Calu3 (cell line): ENCODE measurements around a stretch of chr2.

- PRO-cap: no peak
These were observed 21.4 kb downstream of the DDX18 start for GRCh38 chr2:117835685-117836531.

DNA sequence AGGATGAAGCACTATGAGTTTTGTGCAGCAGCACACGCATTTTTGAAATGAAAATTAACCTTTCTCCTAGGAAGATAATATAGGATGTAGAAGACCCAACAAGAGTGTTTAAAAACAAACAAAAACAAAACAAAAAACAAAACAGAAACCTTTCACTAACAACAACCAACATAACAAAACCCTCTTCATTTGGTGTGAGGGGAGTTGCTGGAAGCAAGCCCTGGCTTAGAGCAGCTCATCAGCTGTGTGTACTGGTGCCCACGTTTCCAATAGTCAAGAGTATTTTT, 134.3 kb downstream of the INSIG2 start:
- PRO-cap: no peak

GRCh38 chr2:118642463-118642775, 205.0 kb downstream of the EN1 start:
- PRO-cap: no peak

GRCh38 chr2:118913820-118914235, 28.2 kb upstream of the MARCO start:
- PRO-cap: no peak

GRCh38 chr2:118954264-118955352, 12.6 kb downstream of the MARCO start:
- PRO-cap: no peak

DNA sequence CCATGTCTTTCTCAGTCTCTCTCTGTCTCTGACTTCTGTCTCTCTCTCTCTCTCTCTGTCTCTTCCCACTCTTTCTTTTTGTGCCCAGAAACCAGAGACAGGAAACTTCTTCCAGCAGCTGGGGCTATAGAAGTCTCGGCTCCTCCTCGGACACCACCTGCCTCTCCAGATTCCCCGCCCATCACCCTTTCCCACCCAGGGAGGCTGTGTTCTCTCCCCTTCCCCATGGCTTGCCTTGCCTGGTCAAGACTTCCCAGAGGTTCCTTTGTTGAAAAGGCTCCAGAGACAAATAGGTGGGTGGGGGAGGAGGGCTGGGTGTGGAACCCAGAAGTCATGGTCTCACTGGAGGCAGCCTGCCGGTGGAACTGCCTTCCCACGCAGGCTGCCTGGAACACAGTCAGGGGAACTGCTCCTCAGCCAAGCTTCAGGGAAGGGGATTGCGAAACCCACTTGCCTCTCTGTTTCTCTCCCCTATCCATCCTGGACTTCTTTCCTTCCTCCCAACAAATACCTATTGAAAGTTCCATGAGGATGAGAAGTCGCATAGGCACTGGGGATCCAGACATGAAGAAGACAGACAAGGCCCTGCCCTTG, 31.5 kb downstream of the MARCO start:
- PRO-cap: no peak

GRCh38 chr2:118989336-118989821, 47.4 kb downstream of the MARCO start:
- PRO-cap: no peak

- PRO-cap: no peak
These were observed 9.9 kb downstream of the STEAP3 start for GRCh38 chr2:119233460-119234081.

DNA sequence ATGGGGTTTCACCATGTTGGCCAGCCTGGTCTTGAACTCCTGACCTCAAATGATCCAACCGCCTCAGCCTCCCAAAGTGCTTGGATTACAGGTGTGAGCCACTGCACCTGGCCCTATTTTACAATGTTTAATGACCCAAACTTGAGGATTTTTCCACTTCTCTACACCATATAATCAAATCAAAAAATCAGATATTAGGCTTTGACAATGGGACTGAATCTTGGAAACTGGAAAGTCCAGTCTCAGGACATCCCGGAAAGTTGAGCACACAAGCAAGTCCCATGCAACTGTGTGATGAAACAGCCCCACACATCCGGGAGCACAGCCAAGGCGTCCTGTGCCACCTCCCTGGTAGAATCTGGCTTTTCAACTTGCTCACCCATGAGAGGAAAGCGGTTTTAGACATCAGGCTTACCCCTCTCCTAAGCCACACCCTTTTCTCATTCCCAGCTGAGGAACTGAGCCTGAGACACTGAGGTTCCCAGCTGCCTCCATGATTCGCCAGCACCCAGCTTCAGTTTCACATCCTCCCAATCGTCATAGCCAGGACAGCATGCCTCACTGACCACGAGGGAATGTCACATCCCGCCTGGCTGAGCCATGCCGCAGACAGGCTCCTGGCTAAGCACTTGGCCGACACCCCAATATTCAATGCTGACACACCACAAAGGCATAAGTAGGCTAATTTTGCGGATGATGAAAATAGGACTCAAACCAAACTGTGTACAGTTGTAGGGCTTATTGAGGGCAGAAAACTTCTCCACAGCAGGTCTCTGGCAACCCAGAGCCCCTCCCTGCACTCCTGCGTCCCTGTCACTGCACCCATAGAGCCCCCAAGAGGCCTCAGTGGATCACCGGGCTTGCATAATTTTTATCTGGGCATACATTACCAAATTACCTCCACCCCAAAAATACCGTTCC, 60.3 kb downstream of the STEAP3 start:
- PRO-cap: bidirectional peak, plus-strand start at position 443 of the sequence, minus-strand start at position 368 of the sequence; unidirectional peak, minus-strand start at position 516 of the sequence

- PRO-cap: no peak
These were observed 29.1 kb upstream of the TMEM37 start for GRCh38 chr2:119402605-119402963.

DNA sequence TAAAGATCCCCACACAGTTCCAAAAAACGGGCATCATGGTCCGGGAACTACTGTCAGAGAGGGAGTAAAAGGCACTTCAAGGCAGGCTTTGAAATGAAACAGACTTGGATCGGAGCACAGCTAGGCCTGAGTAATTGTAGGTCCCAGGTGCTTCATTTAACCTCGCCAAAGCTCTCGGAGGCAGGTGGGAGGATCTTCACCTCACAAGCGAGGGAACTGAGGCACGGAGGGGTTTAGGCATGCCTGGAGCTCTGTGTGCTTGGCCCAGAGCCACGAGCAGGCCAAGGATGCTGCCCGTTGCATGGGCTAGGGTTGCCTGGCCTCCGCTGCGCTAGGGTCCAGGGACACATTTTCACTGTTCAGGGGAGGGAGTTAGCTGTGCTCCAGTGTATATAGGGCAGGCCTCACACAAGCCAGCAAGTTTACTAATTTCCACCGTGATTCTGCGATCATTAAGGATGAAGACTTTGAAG, 11.2 kb downstream of the TMEM37 start:
- PRO-cap: no peak

GRCh38 chr2:120254104-120254584, 1.5 kb downstream of the RALB start:
- PRO-cap: no peak

- PRO-cap: no peak
These were observed 49.8 kb downstream of the INHBB start for GRCh38 chr2:120395641-120396286.

GRCh38 chr2:120481352-120481949, 135.5 kb downstream of the INHBB start:
- PRO-cap: no peak

DNA sequence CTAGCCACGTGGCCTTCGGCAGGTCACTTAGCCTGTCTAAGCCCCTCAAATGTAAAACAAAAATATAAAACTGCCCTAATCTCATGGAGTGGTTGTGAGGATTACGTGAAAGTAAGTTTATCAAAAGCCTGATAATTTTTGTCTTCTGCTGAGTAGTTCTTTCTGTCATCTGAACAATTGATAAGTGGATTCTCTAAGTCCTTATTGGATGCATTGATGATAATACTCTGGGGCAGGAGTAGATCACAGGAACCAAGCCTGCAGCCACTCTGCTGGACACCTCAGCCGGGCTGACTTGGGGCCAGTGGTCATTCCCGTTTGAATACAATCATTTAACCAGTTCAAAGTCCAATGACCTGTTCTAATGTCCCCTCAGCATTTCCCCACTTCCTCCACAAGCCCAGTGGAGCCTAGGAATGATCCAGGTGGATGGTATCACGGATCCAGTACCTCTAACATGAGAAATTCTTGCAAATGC, 170.6 kb downstream of the INHBB start:
- PRO-cap: no peak

DNA sequence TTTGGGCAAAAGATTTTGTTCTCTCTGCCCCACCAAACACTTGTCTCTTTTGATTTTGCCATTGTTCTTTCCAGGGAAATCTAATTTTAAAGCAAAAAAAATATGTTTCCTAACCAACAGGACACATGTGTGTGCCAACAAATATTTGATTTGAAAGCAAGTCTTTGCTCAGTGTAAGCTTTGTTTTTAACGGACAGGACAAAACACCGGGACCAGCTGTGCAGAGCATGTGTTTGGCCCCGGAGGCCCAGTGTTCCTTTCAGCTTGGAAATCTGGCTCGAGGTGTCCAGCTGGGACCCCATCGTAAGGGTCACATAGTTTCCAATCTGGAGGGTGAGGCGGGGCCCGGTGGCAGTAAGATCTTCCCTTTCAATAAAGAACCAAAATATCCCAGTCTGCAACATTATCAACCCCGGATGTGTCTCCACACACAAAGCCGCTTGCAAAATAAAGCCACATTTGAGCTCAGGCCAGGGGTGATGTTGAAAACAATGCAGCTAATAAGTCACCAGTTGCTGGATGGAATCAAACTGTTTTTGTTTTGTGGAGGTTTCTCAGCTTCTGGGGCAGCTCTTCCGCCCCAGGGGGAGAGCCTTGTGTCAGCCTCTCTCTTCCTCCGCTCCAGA, 138.7 kb upstream of the GLI2 start:
- PRO-cap: no peak

- PRO-cap: no peak
These were observed 13.0 kb upstream of the GLI2 start for GRCh38 chr2:120722475-120723167.

GRCh38 chr2:120734851-120735365, 760 bp upstream of the GLI2 start:
- PRO-cap: no peak

DNA sequence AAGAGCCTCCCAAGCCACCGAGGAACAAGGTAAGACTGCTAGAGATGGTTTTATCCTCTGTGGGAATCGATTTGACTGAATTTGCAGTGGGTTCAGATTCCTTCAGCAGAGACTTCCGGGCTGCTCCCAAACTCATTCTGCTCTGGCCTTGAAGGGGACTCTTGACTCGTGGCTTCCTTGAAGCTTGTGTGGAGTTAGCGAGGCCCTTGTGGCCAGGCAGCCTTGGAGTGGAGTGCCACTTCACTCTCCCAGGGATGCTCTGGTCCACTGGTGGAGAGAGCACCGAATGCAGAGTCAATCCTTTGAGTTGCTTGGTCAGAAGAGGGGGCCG, 3.0 kb downstream of the GLI2 start:
- PRO-cap: no peak

- PRO-cap: no peak
These were observed 176.6 kb downstream of the GLI2 start for GRCh38 chr2:120912053-120912927.